Measurements from ENCODE around the genes NUP35 and MFSD6.

DNA sequence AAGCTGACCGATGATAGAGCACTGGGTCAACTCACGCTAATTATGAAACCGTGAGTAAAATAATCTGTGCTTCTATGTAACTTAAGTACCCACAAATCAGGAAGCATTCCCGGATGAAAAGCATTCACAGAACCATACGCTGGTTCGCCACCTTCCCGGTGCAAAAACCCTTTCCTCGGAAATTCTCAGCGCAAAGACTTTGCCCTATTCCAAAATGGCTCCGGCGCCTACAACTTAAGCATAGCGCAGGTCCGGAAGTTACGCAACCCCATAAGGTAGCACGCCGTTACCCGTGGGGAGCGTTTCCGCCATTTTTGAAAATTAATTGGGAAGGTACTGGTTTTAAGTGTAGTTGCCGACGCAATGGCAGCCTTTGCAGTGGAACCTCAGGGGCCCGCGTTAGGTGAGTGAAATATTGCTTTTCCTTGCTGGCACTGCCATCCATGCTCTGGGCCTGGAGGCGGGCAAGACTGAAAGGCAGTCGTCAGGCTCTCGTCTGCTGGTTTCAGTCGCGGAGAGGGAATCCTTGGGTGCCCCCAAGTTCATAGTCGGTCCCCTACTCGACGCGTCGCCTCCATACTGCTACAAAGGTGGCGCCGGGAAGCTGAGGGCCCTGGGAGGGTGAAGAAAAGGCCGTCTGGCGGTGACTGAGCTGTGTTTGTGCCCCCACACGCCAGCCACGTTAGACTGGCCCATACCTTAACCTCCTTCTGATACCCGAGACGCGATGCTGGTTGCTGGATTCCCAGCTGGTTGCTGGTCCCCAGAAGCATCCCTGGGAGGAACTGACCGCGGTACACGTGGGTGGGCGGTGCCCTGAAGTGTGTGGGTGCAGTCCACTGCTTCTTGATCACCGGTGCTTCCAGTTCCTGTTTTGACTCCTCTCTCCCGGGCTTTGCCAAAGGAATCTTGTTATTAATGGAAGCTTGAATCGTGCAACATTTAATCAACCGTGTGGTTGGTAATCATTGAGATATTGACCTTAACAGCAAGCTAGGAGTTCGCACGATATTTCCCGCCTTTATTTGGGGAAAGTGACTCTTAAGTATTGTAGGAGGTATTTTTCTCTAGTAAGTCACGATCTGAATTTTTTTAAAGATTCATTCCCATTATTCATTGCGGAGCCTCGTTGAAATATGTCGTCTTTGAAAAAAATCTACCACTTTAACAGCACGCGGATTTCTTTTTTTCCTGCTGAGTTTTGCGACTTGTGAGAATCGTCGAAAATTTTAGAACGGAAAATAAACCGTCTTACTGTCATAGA, at the start of gene NUP35:
TSS of gene NUP35 (plus strand) at position 349 of the 1,264 bp plus-strand sequence.
- RRBS: 2% methylated on average over 2 of the region's 64 CpGs
CAGE:
- cytosol, long polyA plus RNA: no peak
- long polyA plus RNA: no peak
- nucleus, long polyA plus RNA: start-site peak on the plus strand centred at position 330 of the sequence, 51 bp wide, 23 and 65 reads in 2 replicates

- RRBS: no CpG with 5 or more reads among the region's 10 CpGs
CAGE:
- cytosol, long polyA plus RNA: no peak
- long polyA plus RNA: no peak
- nucleus, long polyA plus RNA: no peak
Observed at GRCh38 chr2:185289971-185290600, 448.5 kb upstream of the FSIP2 start.

GRCh38 chr2:185746618-185747021, 8.0 kb downstream of the FSIP2 start:
- RRBS: no CpG with 5 or more reads among the region's 6 CpGs
CAGE:
- cytosol, long polyA plus RNA: no peak
- long polyA plus RNA: no peak
- nucleus, long polyA plus RNA: no peak

GRCh38 chr2:186486410-186486954, 422 bp downstream of the ZC3H15 start:
- RRBS: 2% methylated on average over 5 of the region's 33 CpGs
CAGE:
- cytosol, long polyA plus RNA: no peak
- long polyA plus RNA: no peak
- nucleus, long polyA plus RNA: no peak

DNA sequence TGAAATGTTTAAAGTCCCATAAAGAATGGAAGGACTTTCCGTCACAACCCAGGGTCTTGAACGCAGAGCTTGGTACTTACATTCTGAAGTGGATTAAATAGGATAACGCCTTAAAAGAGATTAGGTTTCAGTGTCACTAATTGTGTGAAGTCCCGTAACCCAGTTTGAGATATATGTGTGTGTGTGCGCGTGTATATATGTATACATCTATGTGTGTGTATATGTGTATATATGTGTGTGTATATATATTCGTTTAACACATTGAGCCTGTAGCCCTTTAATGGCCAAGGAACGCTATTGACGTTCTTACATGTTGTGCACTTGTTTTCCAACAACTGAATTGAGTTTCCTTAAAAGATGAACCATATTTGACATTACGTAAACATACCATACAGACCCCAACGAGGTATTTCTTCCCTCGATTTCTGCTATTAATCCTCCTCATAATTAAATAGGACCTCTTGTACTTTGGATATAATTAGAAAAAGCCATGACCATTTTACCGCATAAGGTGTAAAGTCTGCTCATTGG, 960 bp downstream of the ZC3H15 start:
- RRBS: no CpG with 5 or more reads among the region's 13 CpGs
CAGE:
- cytosol, long polyA plus RNA: no peak
- long polyA plus RNA: no peak
- nucleus, long polyA plus RNA: no peak

GRCh38 chr2:186676603-186677164, 17.2 kb upstream of the FAM171B start:
- RRBS: no CpG with 5 or more reads among the region's 4 CpGs
CAGE:
- cytosol, long polyA plus RNA: no peak
- long polyA plus RNA: no peak
- nucleus, long polyA plus RNA: no peak

- RRBS: no CpG with 5 or more reads among the region's 1 CpG
CAGE:
- cytosol, long polyA plus RNA: no peak
- long polyA plus RNA: no peak
- nucleus, long polyA plus RNA: no peak
Observed at GRCh38 chr2:186677628-186678451, 16.0 kb upstream of the FAM171B start.

- RRBS: no CpG with 5 or more reads among the region's 6 CpGs
CAGE:
- cytosol, long polyA plus RNA: no peak
- long polyA plus RNA: no peak
- nucleus, long polyA plus RNA: no peak
Observed at GRCh38 chr2:188785617-188785946, 188.6 kb upstream of the COL3A1 start.

GRCh38 chr2:188891422-188891621, 82.9 kb upstream of the COL3A1 start:
- RRBS: no CpG with 5 or more reads among the region's 1 CpG
CAGE:
- cytosol, long polyA plus RNA: no peak
- long polyA plus RNA: no peak
- nucleus, long polyA plus RNA: no peak

DNA sequence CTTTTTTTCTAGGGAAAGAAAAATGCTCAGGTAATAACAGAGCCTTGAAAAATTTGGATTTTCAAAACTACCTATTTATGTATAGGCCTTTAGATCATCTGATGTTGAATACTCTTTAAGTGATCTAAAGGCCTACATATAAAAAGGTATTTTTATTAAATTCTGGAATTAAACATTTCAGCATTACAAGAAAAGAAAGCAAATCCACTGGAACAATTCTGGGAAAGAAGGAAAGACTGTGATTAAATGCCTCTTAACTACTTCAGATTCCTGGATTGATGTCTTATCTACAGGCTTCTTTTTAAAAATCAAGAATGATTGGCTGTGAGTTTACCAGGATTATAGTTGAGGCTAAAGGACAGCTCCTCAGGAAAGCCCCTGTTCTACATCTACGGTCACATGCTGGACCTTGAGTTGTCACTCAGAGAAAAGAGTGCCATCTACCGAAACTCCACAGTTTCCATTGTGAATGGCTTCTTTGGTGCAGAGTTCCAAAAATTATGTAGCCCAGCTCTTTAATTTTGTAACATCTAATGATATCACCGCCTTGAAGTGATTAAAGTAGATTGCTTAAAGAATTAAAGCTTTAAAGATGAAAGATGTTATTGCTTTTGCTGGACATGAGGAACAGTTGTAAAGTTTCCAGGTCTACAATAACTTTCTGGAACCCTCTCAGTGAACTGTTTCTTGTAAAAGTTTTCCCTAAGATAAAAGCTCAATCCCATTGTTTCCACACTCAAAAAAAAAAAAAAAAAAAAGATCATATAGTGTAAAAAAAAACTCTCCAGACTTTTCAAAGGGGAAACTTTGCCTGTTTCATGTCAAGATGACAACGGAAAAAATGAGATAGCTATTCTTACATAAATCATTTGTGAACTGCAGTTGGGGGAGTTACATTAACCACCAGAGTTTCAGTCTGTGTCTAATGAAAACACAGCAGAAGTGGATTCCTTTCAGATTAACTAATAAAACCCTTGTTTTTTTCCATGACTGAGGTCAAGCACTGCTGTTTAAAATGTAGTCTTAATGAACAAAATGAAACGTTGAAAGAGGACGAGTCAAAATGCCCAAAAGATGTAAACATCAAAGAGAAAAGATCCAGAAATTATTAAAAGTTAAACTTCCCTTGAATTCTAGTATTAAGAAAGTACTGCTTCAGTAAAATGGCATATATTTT, 4.2 kb downstream of the COL3A1 start:
- RRBS: no CpG with 5 or more reads among the region's 6 CpGs
CAGE:
- cytosol, long polyA plus RNA: no peak
- long polyA plus RNA: no peak
- nucleus, long polyA plus RNA: no peak

- RRBS: no CpG with 5 or more reads among the region's 10 CpGs
CAGE:
- cytosol, long polyA plus RNA: no peak
- long polyA plus RNA: no peak
- nucleus, long polyA plus RNA: no peak
Observed at GRCh38 chr2:189440600-189440971, 688 bp upstream of the WDR75 start.

GRCh38 chr2:189515127-189515613, 65.4 kb downstream of the SLC40A1 start:
- RRBS: no CpG with 5 or more reads among the region's 1 CpG
CAGE:
- cytosol, long polyA plus RNA: no peak
- long polyA plus RNA: no peak
- nucleus, long polyA plus RNA: no peak

GRCh38 chr2:190181880-190182616, 1.4 kb downstream of the C2orf88 start:
- RRBS: no CpG with 5 or more reads among the region's 3 CpGs
CAGE:
- cytosol, long polyA plus RNA: no peak
- long polyA plus RNA: no peak
- nucleus, long polyA plus RNA: no peak

GRCh38 chr2:190406782-190407022, 1.5 kb upstream of the MFSD6 start:
- RRBS: no CpG with 5 or more reads among the region's 3 CpGs
CAGE:
- cytosol, long polyA plus RNA: no peak
- long polyA plus RNA: no peak
- nucleus, long polyA plus RNA: no peak

- RRBS: 2% methylated on average over 47 of the region's 102 CpGs
CAGE:
- cytosol, long polyA plus RNA: no peak
- long polyA plus RNA: no peak
- nucleus, long polyA plus RNA: no peak
Observed at GRCh38 chr2:190407427-190408523, at the start of gene MFSD6. Gene MFSD6 (plus strand): TSS chr2:190408355.

GRCh38 chr2:190409309-190410058, 1.3 kb downstream of the MFSD6 start:
- RRBS: no CpG with 5 or more reads among the region's 5 CpGs
CAGE:
- cytosol, long polyA plus RNA: no peak
- long polyA plus RNA: no peak
- nucleus, long polyA plus RNA: no peak

- RRBS: no CpG with 5 or more reads among the region's 7 CpGs
CAGE:
- cytosol, long polyA plus RNA: no peak
- long polyA plus RNA: no peak
- nucleus, long polyA plus RNA: no peak
Observed at GRCh38 chr2:190471553-190472051, 62.9 kb downstream of the NEMP2 start.

GRCh38 chr2:190472052-190472874, 62.3 kb downstream of the NEMP2 start:
- RRBS: no CpG with 5 or more reads among the region's 9 CpGs
CAGE:
- cytosol, long polyA plus RNA: no peak
- long polyA plus RNA: no peak
- nucleus, long polyA plus RNA: no peak

DNA sequence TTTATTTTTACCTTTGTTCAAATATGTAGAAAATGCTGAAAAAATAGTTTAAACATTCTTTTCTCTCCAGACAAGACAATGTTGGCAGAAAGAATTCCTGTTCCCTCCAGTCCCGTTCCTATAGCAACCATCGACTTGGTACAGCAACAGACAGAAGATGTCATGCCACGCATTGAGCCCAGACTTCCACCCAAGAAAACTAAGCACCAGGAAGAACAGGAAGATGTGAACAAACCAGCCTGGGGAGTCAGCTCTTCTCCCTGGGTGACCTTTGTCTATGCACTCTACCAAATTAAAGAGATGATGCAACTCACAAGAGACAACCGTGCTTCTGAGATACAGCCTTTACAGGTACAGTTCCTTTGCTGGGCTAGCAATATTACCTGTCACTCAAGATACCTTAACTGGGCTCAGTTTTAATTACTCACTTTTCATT, 37.1 kb downstream of the NEMP2 start:
- RRBS: no CpG with 5 or more reads among the region's 4 CpGs
CAGE:
- cytosol, long polyA plus RNA: no peak
- long polyA plus RNA: no peak
- nucleus, long polyA plus RNA: no peak

- RRBS: no CpG with 5 or more reads among the region's 6 CpGs
CAGE:
- cytosol, long polyA plus RNA: no peak
- long polyA plus RNA: no peak
- nucleus, long polyA plus RNA: no peak
Observed at GRCh38 chr2:190532407-190533202, 1.9 kb downstream of the NEMP2 start.

All from SK-N-SH (cell line).